Ovary (tissue), 7 donors: ENCODE measurements around a stretch of chr1.

GRCh38 chr1:65791336-65791815 is 1.3 kb upstream of the PDE4B start:
- PRO-cap, 7 experiments = no peak in any of the 7 experiments
- RAMPAGE, long total RNA, 2 experiments = no peak in any of the 2 experiments

GRCh38 chr1:65812076-65812380 is 19.3 kb downstream of the PDE4B start:
- PRO-cap, 7 experiments = no peak in any of the 7 experiments
- RAMPAGE, long total RNA, 2 experiments = no peak in any of the 2 experiments

GRCh38 chr1:66270280-66270835 is 263.6 kb upstream of the SGIP1 start:
- PRO-cap, 7 experiments = peak in 3 of 7 experiments; most common plus-strand start chr1:66270660 (in 1); most common minus-strand start chr1:66270621 (in 2)
- RAMPAGE, long total RNA, 2 experiments = no peak in any of the 2 experiments

GRCh38 chr1:66282074-66282840 is 251.7 kb upstream of the SGIP1 start:
- PRO-cap, 7 experiments = no peak in any of the 7 experiments
- RAMPAGE, long total RNA, 2 experiments = no peak in any of the 2 experiments

GRCh38 chr1:66333463-66334215 is 200.3 kb upstream of the SGIP1 start:
- PRO-cap, 7 experiments = peak in 2 of 7 experiments; most common plus-strand start chr1:66334068 (in 1); most common minus-strand start chr1:66333736 (in 2)
- RAMPAGE, long total RNA, 2 experiments = no peak in any of the 2 experiments

- PRO-cap, 7 experiments = no peak in any of the 7 experiments
- RAMPAGE, long total RNA, 2 experiments = no peak in any of the 2 experiments
These were observed 160.7 kb upstream of the SGIP1 start for GRCh38 chr1:66373157-66373672.

DNA sequence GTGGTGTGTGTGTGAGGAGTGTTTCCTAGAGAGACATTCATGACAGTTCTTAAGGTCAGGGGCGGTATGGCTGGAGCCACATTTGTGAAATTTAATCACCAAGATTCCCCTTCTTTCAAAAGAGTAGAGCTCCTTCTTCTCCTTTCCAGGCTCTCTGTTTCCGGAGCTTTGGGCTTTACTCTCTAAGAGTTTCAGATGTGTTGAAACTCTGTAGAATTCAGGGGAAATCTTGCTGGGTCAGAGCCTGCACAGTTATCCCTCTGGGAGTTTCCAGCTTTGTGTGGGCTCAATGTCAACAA is 138.3 kb upstream of the SGIP1 start:
- PRO-cap, 7 experiments = no peak in any of the 7 experiments
- RAMPAGE, long total RNA, 2 experiments = no peak in any of the 2 experiments

- PRO-cap, 7 experiments = no peak in any of the 7 experiments
- RAMPAGE, long total RNA, 2 experiments = no peak in any of the 2 experiments
These were observed 22.1 kb downstream of the DYNLT5 start for GRCh38 chr1:66774494-66774693.

- PRO-cap, 7 experiments = no peak in any of the 7 experiments
- RAMPAGE, long total RNA, 2 experiments = no peak in any of the 2 experiments
These were observed 41.0 kb downstream of the IL23R start for GRCh38 chr1:67207219-67207717.

- PRO-cap, 7 experiments = no peak in any of the 7 experiments
- RAMPAGE, long total RNA, 2 experiments = no peak in any of the 2 experiments
These were observed 29.2 kb downstream of the IL12RB2 start for GRCh38 chr1:67336863-67337247.

- PRO-cap, 7 experiments = no peak in any of the 7 experiments
- RAMPAGE, long total RNA, 2 experiments = no peak in any of the 2 experiments
These were observed 24.5 kb downstream of the SERBP1 start for GRCh38 chr1:67405347-67406488.

DNA sequence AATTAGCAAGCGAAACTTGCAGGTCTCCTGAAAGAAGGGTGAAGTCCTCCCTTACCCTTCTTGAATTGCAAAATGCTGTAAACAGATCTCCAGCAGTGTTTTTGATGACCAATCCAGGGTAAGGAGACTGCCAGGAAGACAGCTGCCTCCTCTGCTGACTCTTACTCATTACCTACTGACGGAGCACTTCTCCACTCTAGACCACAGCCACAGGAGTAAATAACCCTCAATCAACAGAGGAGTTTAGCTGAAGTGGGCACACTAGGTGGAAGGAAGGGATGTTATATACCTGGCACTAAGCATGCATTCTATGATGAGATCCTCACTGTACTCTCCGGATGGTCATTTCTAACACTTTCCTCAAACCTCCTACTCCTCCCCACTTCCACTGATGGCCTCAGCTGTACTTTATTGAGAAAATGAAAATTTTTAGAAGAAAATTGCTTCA is 32.1 kb upstream of the GADD45A start:
- PRO-cap, 7 experiments = peak in 2 of 7 experiments; most common plus-strand start position 164 of the sequence (in 1)
- RAMPAGE, long total RNA, 2 experiments = no peak in any of the 2 experiments

GRCh38 chr1:67686201-67687295 is 1.5 kb downstream of the GADD45A start:
- PRO-cap, 7 experiments = peak in 6 of 7 experiments; most common plus-strand start chr1:67686937 (in 3); most common minus-strand start chr1:67686436 (in 3)
- RAMPAGE, long total RNA, 2 experiments = start-site peak on the plus strand in 1 of 2 experiments, at chr1:67686360-67686416 at its widest, 30 reads per replicate

- PRO-cap, 7 experiments = no peak in any of the 7 experiments
- RAMPAGE, long total RNA, 2 experiments = no peak in any of the 2 experiments
These were observed 26.5 kb downstream of the GADD45A start for GRCh38 chr1:67711133-67712260.

DNA sequence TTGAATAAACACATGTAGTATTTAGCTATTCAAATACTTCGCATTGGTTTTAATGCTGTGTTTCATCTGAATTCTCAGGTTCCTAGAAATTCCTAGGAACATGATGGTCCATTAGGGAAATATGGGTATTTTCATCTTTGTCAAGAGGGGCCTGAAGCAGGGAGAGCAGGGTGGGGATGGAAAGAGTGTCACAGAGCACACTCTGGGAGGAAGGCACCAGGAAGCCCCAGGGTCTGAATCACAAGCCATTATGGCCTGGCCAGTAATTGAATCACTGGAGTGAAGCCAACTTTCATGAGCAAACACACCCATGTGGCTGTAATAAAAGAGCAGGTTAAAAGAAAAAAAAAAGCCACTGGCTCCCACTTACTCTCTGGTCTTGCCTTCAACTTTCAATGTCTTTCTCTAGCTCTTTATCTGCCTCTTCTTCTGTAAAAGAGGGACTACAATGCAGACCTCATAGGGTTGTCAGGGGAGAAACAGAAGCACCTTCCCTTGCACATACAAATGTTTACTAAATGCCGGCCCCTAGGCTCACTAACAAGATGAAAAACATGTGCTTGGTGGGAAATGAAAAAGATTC is 28.4 kb downstream of the GADD45A start:
- PRO-cap, 7 experiments = no peak in any of the 7 experiments
- RAMPAGE, long total RNA, 2 experiments = no peak in any of the 2 experiments

DNA sequence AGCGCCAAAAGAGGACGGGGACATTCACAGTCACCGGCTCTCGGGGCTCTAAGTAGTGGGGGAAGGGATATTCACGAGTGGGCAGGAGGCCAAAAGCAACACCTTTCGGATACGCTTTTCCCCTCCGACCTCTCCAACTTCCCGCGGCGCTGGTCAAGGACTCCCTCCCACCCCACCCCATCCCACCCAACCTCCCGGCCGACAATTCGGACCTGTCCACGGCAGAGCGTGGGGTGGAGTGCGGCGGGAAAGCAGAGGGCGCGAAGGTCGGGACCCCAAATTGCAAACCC is 1.0 kb downstream of the WLS start:
- PRO-cap, 7 experiments = peak in 1 of 7 experiments; most common plus-strand start position 224 of the sequence (in 1); most common minus-strand start position 154 of the sequence (in 1)
- RAMPAGE, long total RNA, 2 experiments = no peak in any of the 2 experiments

DNA sequence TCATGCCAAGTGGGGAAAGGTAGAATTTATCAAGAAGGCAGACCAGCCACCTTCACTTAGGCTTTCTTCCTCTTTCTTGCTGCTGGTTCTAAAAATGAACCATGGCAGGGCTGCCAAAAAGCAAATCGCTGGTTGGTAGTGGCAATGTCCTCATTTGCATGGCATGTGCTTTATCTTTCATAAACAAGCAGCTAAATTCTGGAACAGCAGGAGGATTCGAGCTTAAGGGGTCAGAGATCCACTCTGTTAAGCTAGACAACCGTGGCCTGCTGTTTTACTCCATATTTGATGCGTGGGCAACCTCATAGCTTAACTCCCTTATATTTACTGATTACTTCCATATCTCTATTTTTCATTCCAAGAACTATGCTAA is 91.3 kb downstream of the RPE65 start:
- PRO-cap, 7 experiments = no peak in any of the 7 experiments
- RAMPAGE, long total RNA, 2 experiments = no peak in any of the 2 experiments

DNA sequence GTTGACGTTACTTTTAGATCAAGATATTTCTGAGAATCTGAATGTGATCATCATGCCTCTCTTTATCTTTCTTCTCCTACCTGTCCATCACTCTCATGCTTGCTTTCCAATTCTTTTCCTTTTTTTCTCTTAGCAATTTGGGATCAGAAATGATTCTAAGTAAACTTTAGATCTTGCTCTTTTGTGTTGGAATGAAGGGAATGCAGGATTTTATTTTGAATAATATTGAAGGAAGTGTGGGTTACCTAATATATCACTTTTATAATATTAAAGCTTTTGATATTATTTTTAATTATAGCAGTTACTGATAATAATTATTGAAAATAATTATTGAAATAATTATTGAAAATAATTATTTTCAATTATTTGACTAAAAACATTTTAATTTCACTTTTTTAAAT is 124.7 kb upstream of the DEPDC1 start:
- PRO-cap, 7 experiments = no peak in any of the 7 experiments
- RAMPAGE, long total RNA, 2 experiments = no peak in any of the 2 experiments

- PRO-cap, 7 experiments = no peak in any of the 7 experiments
- RAMPAGE, long total RNA, 2 experiments = no peak in any of the 2 experiments
These were observed 299.9 kb upstream of the DEPDC1 start for GRCh38 chr1:68796739-68797172.

- PRO-cap, 7 experiments = no peak in any of the 7 experiments
- RAMPAGE, long total RNA, 2 experiments = no peak in any of the 2 experiments
These were observed 478.6 kb upstream of the DEPDC1 start for GRCh38 chr1:68975408-68975883.